GM12878 (cell line): ENCODE results near the genes EGFL8 and HLA-DQB2.

- RAMPAGE, long total RNA, result no peak
- RRBS, 2 experiments, result no CpG with 5 or more reads among the region's 5 CpGs
CAGE:
- cytosol, long polyA minus RNA, result no peak
- cytosol, long polyA plus RNA, result no peak
- long polyA plus RNA, result no peak
- nucleolus, long total RNA, result no peak
- nucleus, long polyA plus RNA, result no peak
- nucleus, long total RNA, result no peak
Measured at GRCh38 chr6:32037099-32037640, 1.0 kb upstream of the CYP21A2 start.

GRCh38 chr6:32082721-32083602 is 26.2 kb downstream of the TNXB start:
- RAMPAGE, long total RNA, result no peak
- RRBS, 2 experiments, result no CpG with 5 or more reads among the region's 14 CpGs
CAGE:
- cytosol, long polyA minus RNA, result no peak
- cytosol, long polyA plus RNA, result no peak
- long polyA plus RNA, result no peak
- nucleolus, long total RNA, result no peak
- nucleus, long polyA plus RNA, result no peak
- nucleus, long total RNA, result no peak

DNA sequence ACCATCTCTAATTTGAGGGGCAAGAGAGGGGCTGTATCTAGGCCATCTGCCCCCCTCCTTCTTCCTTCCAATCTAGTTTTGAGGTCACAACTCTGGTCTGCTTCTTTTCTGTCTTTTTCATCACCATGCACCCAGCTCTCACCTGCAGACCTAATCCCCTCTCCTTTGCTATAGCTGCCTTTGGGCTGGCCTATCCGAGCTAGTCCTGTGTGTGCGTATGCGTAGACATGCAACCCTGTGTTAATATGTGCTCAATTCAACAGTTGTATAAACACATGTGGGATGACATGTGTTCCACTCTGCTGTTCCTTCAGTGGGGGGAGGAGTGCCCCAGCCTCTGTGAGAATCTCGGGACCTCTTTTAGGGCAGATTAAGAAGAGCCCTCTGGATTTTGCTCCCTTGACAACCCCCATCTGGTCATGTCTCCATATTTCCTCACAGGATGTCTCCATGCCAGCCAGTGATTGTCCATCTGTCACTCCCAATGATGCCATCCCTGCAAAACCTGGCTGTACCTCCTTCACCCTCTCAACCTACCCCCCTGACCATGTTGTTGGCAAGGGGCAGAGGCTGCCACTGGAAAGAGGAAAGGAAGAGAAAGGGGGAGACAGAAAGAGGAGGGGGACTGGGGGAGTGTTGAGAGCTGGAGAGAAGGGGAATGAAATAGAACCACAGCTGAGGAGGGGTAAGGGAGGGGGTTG is 545 bp downstream of the PRRT1 start:
- RAMPAGE, long total RNA, result no peak
- RRBS, 2 experiments, result no CpG with 5 or more reads among the region's 4 CpGs
CAGE:
- cytosol, long polyA minus RNA, result no peak
- cytosol, long polyA plus RNA, result no peak
- long polyA plus RNA, result no peak
- nucleolus, long total RNA, result no peak
- nucleus, long polyA plus RNA, result no peak
- nucleus, long total RNA, result no peak

DNA sequence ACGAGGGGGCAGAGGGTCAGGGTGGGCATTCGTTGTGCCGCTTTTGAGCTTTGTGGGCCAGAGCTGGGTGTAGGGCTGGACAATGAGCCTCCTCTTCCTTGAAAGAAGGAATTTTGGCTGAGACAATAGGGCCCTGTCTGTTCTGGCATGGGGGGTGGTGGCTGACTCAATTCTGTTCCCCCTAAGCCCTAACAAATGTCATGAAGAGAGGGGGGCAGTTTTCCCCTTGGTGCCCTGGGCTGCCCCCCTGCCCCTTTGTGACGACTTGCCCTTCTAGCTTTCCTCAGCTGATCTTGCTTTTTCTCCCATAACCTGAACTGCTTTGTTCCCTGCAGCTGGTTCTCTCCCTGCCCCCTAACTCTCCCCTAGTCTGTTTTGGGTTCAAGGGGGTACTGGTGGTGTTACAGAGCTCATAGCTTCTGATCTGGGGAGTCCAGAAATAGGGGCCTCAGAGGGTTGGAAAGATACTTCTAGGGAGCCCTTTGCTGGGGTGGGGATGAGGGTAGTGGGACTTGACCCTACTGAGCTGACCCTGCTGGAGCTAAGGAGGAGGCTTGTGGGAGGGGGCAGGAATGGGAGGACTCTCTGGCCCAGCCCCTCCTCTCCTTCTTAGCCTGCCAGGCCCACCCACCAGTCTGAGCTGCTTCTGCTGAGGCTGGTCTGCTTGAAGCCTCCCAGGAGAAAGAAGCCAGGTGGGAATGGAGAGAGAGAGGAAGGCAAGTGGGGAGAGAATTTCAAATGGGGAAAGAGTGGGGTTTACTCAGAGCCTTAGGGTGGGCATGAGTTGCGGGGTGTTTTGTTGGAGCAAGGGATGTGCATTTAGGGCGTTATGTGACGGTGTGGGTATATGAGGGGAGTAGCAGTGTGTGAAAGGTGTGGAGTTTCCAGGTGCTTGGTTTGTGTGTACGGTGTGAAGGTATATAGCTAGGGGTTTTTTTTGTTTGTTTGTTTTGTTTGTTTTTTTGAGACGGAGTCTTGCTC is at the start of gene EGFL8:
EGFL8 (plus strand) TSS at position 630 of the 981 bp plus-strand sequence.
- RAMPAGE, long total RNA, result no peak
- RRBS, 2 experiments, result no CpG with 5 or more reads among the region's 9 CpGs
CAGE:
- cytosol, long polyA minus RNA, result no peak
- cytosol, long polyA plus RNA, result no peak
- long polyA plus RNA, result no peak
- nucleolus, long total RNA, result no peak
- nucleus, long polyA plus RNA, result no peak
- nucleus, long total RNA, result no peak

GRCh38 chr6:32393553-32394003 is 13.4 kb downstream of the BTNL2 start:
- RAMPAGE, long total RNA, result no peak
- RRBS, 2 experiments, result no CpG with 5 or more reads among the region's 5 CpGs
CAGE:
- cytosol, long polyA minus RNA, result no peak
- cytosol, long polyA plus RNA, result no peak
- long polyA plus RNA, result no peak
- nucleolus, long total RNA, result no peak
- nucleus, long polyA plus RNA, result no peak
- nucleus, long total RNA, result no peak

DNA sequence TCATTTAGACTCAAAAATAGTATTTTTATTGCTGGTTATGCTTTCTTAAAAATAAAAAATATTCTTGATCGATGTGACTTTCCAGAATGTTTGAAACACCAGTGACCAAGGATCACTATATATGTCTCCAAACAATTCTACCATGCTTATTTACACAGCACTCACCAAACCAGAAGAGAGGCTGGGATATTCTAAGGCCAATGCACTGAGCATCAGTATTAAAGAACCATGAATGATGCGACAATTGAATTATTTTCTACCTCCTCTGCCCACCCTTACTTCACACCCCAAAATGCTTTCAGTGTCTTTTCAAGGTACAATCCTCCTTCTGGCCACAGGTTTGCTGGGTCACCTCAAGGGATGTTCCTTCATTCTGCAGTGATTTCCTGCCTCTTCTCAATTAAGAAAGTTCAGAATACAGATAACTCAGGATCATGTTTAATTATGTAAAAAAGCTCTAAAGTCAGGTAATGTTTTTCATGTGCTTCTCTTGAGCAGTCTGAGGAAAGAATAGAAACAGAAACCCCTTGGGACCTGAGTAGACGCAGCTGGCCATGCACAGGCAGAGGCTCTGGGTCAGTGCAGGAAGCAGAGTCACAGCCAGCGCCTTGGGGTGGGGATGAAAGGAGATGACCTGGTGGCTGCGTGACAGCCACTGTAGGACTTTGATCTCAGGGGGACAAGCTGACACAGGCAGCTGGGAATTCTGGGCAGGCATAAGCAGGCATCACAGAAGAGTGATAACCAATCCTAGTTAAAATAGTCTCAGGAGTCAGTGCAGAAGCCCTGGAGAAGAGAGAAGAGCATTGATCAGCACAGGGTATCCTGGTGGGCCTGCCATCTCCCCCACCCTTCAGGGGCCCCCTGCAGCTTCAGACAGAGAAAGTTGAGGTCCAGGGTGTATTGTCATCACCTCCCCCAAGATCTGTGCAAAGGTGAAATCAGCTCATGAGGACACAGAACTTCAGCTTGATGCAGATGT is 6.7 kb downstream of the HLA-DQB1 start:
- RAMPAGE, long total RNA, result no peak
- RRBS, 2 experiments, result no CpG with 5 or more reads among the region's 5 CpGs
CAGE:
- cytosol, long polyA minus RNA, result no peak
- cytosol, long polyA plus RNA, result no peak
- long polyA plus RNA, result no peak
- nucleolus, long total RNA, result no peak
- nucleus, long polyA plus RNA, result no peak
- nucleus, long total RNA, result no peak

DNA sequence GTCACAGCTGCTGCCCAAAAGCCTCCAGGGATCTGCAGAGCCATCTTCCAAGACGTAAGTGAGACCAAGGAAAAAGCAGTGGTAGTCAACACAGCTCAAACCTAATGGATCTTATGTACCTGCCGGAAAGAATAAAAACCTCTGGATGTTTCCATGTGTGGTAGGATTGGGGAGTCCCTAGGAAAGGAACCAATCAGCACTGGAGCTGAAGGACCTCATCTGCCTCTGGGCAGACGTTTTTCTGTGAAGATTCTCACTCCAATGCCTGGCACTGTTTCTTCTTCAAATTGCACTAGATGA is at the start of gene HLA-DQB2:
HLA-DQB2 (minus strand) TSS at position 106 of the 300 bp plus-strand sequence.
- RAMPAGE, long total RNA, result no peak
- RRBS, 2 experiments, result no CpG with 5 or more reads among the region's 3 CpGs
CAGE:
- cytosol, long polyA minus RNA, result no peak
- cytosol, long polyA plus RNA, result no peak
- long polyA plus RNA, result no peak
- nucleolus, long total RNA, result no peak
- nucleus, long polyA plus RNA, result no peak
- nucleus, long total RNA, result no peak

GRCh38 chr6:32851984-32852978 is 1.2 kb downstream of the TAP1 start:
- RAMPAGE, long total RNA, result no peak
- RRBS, 2 experiments, result no CpG with 5 or more reads among the region's 28 CpGs
CAGE:
- cytosol, long polyA minus RNA, result no peak
- cytosol, long polyA plus RNA, result no peak
- long polyA plus RNA, result no peak
- nucleolus, long total RNA, result no peak
- nucleus, long polyA plus RNA, result no peak
- nucleus, long total RNA, result no peak

GRCh38 chr6:32867273-32867655 is 13.3 kb downstream of the PSMB9 start:
- RAMPAGE, long total RNA, result no peak
- RRBS, 2 experiments, result no CpG with 5 or more reads among the region's 3 CpGs
CAGE:
- cytosol, long polyA minus RNA, result no peak
- cytosol, long polyA plus RNA, result no peak
- long polyA plus RNA, result no peak
- nucleolus, long total RNA, result no peak
- nucleus, long polyA plus RNA, result no peak
- nucleus, long total RNA, result no peak

- RAMPAGE, long total RNA, result no peak
- RRBS, 2 experiments, result no CpG with 5 or more reads among the region's 1 CpG
CAGE:
- cytosol, long polyA minus RNA, result no peak
- cytosol, long polyA plus RNA, result no peak
- long polyA plus RNA, result no peak
- nucleolus, long total RNA, result no peak
- nucleus, long polyA plus RNA, result no peak
- nucleus, long total RNA, result no peak
Measured at GRCh38 chr6:32935873-32936089, 5.0 kb downstream of the HLA-DMB start.

GRCh38 chr6:32966967-32967927 is 1.1 kb upstream of the BRD2 start:
- RAMPAGE, long total RNA, result no peak
- RRBS, 2 experiments, result no CpG with 5 or more reads among the region's 9 CpGs
CAGE:
- cytosol, long polyA minus RNA, result no peak
- cytosol, long polyA plus RNA, result no peak
- long polyA plus RNA, result no peak
- nucleolus, long total RNA, result no peak
- nucleus, long polyA plus RNA, result no peak
- nucleus, long total RNA, result no peak

GRCh38 chr6:32970543-32971294 is 2.3 kb downstream of the BRD2 start:
- RAMPAGE, long total RNA, result no peak
- RRBS, 2 experiments, result 0% methylated on average over 4 of the region's 39 CpGs; no CpG with 5 or more reads in 1 of the 2 experiments
CAGE:
- cytosol, long polyA minus RNA, result no peak
- cytosol, long polyA plus RNA, result start-site peak on the plus strand at chr6:32970662-32971182, 132 and 75 reads in 2 replicates
- long polyA plus RNA, result no peak
- nucleolus, long total RNA, result start-site peak on the plus strand at chr6:32970946-32970977, 17 reads; start-site peak on the plus strand at chr6:32971068-32971198, 145 reads
- nucleus, long polyA plus RNA, result no peak
- nucleus, long total RNA, result no peak

GRCh38 chr6:32977613-32978418 is 9.4 kb downstream of the BRD2 start:
- RAMPAGE, long total RNA, result no peak
- RRBS, 2 experiments, result no CpG with 5 or more reads among the region's 11 CpGs
CAGE:
- cytosol, long polyA minus RNA, result no peak
- cytosol, long polyA plus RNA, result no peak
- long polyA plus RNA, result no peak
- nucleolus, long total RNA, result no peak
- nucleus, long polyA plus RNA, result no peak
- nucleus, long total RNA, result no peak

DNA sequence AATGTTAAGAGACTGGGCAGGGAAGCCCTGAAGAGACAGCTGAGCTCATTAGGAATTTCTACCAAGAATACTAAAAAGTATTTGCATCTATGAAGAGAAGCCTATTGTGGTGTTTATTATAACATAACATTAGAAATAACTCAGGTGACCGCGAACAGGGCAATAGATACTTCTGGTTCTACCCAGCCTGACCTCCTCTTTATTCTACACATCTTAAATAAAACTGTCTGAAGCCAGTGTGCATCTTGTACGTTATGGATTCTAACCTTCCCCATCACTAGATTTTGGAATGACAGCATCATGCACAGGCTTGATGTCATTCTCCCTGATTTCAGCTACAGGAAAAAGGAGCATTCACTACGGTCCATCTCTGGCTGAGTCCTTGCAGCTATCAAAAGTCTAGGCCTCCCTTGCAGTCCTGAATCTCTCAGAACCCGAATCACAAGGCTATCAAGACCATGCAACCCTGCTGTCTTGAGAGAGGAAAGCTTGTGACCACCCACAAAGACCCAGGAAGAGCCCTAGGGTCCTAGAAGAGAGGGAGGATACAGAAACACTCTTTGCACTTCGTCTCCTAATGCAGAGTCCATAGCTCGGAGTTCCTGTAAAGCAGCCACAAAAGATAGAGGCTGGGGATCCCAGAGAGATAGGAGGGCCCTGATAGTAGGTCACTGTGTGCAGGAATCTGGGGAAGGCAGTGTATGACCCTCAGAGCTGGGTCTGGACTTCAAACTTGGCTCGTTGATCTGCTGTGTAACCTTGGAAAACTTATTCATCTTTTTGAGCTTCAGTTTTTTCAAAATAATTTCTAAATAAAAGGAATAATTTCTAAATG is 3.2 kb upstream of the HLA-DPB1 start:
- RAMPAGE, long total RNA, result no peak
- RRBS, 2 experiments, result no CpG with 5 or more reads among the region's 8 CpGs
CAGE:
- cytosol, long polyA minus RNA, result no peak
- cytosol, long polyA plus RNA, result no peak
- long polyA plus RNA, result no peak
- nucleolus, long total RNA, result no peak
- nucleus, long polyA plus RNA, result no peak
- nucleus, long total RNA, result no peak

GRCh38 chr6:33073233-33074062 is 2.3 kb upstream of the HLA-DPB1 start:
- RAMPAGE, long total RNA, result start-site peak on the minus strand at chr6:33073593-33073651, 4,726 and 6,289 reads in 2 replicates
- RRBS, 2 experiments, result no CpG with 5 or more reads among the region's 10 CpGs
CAGE:
- cytosol, long polyA minus RNA, result start-site peak on the minus strand at chr6:33073549-33073646, 4,742 reads
- cytosol, long polyA plus RNA, result start-site peak on the minus strand at chr6:33073584-33073657, 21,896 and 19,722 reads in 2 replicates
- long polyA plus RNA, result start-site peak on the minus strand at chr6:33073581-33073657, 28,692 and 25,855 reads in 2 replicates
- nucleolus, long total RNA, result start-site peak on the minus strand at chr6:33073554-33073652, 7,385 reads; start-site peak on the plus strand at chr6:33073775-33073831, 183 reads
- nucleus, long polyA plus RNA, result start-site peak on the minus strand at chr6:33073594-33073650, 13,951 and 12,423 reads in 2 replicates; start-site peak on the plus strand at chr6:33073796-33073817, 611 and 462 reads in 2 replicates
- nucleus, long total RNA, result start-site peak on the minus strand at chr6:33073608-33073658, 452 reads

- RAMPAGE, long total RNA, result no peak
- RRBS, 2 experiments, result 2 to 3% methylated on average over 3 of the region's 11 CpGs
CAGE:
- cytosol, long polyA minus RNA, result no peak
- cytosol, long polyA plus RNA, result no peak
- long polyA plus RNA, result no peak
- nucleolus, long total RNA, result no peak
- nucleus, long polyA plus RNA, result no peak
- nucleus, long total RNA, result no peak
Measured at GRCh38 chr6:33191909-33192339, 343 bp downstream of the COL11A2 start.

GRCh38 chr6:33207298-33207512 is 1.1 kb upstream of the RING1 start:
- RAMPAGE, long total RNA, result no peak
- RRBS, 2 experiments, result no CpG with 5 or more reads among the region's 6 CpGs
CAGE:
- cytosol, long polyA minus RNA, result no peak
- cytosol, long polyA plus RNA, result no peak
- long polyA plus RNA, result no peak
- nucleolus, long total RNA, result no peak
- nucleus, long polyA plus RNA, result no peak
- nucleus, long total RNA, result no peak

GRCh38 chr6:33207513-33208311 is 588 bp upstream of the RING1 start:
- RAMPAGE, long total RNA, result no peak
- RRBS, 2 experiments, result 1 to 2% methylated on average over 14 to 16 of the region's 46 CpGs
CAGE:
- cytosol, long polyA minus RNA, result no peak
- cytosol, long polyA plus RNA, result no peak
- long polyA plus RNA, result no peak
- nucleolus, long total RNA, result no peak
- nucleus, long polyA plus RNA, result no peak
- nucleus, long total RNA, result no peak

DNA sequence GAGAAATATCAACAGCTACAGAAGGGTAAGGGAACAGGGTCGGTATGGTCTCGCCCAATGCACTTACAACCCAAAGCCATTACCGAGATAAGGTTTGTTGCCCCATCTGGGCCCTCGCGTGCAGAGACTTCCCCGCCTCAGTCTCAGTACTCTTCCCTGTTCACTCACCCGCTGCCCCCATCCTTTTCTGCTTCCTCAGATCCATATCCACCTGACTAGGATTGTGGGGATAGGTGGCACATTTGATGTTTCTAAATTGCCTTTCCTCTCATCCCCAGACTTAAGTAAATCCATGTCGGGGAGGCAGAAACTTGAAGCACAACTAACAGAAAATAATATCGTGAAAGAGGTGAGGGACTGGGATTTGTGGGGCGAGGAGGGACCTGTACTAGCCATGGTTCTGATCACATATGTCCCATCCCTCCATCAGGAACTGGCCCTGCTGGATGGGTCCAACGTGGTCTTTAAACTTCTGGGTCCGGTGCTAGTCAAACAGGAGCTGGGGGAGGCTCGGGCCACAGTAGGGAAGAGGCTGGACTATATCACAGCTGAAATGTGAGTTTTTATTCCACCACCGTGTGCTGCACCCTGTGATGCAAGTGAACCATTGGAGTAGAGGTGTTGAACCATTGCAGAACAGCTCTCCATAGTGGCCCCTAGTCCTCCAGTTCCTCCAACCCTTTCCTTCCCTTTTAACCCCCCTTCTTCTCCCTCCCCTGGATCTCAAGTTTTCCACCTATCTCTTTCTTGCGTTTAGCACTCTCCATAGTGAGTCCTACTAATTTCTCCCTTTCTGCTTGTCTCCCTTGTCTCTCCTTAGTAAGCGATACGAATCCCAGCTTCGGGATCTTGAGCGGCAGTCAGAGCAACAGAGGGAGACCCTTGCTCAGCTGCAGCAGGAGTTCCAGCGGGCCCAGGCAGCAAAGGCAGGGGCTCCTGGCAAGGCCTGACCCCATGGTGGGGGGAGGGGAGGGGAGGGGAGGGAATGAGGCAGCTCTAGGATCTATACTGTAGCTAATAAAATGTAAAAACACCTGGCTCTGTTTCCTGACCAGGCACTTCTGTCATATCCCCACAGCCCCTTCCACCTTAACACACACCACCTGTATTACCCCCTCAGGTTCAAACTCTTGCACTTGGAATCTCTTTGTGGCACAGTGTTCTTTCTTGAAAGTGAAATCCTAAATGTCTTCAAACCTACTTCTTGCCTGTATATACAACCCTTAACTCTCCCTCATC is 914 bp downstream of the PFDN6 start:
- RAMPAGE, long total RNA, result no peak
- RRBS, 2 experiments, result no CpG with 5 or more reads among the region's 20 CpGs
CAGE:
- cytosol, long polyA minus RNA, result no peak
- cytosol, long polyA plus RNA, result no peak
- long polyA plus RNA, result no peak
- nucleolus, long total RNA, result start-site peak on the plus strand centred at position 990 of the sequence, 43 bp wide, 36 reads
- nucleus, long polyA plus RNA, result no peak
- nucleus, long total RNA, result no peak

- RAMPAGE, long total RNA, result no peak
- RRBS, 2 experiments, result no CpG with 5 or more reads among the region's 9 CpGs
CAGE:
- cytosol, long polyA minus RNA, result no peak
- cytosol, long polyA plus RNA, result no peak
- long polyA plus RNA, result no peak
- nucleolus, long total RNA, result no peak
- nucleus, long polyA plus RNA, result no peak
- nucleus, long total RNA, result no peak
Measured at GRCh38 chr6:33297825-33298040, 1.0 kb downstream of the RGL2 start.